Paraaortic lymph node (tissue), 1 donor: ENCODE measurements around a stretch of chr4.

GRCh38 chr4:183765023-183766054 is 106.2 kb downstream of the TRAPPC11 start:
- PRO-cap: no peak

DNA sequence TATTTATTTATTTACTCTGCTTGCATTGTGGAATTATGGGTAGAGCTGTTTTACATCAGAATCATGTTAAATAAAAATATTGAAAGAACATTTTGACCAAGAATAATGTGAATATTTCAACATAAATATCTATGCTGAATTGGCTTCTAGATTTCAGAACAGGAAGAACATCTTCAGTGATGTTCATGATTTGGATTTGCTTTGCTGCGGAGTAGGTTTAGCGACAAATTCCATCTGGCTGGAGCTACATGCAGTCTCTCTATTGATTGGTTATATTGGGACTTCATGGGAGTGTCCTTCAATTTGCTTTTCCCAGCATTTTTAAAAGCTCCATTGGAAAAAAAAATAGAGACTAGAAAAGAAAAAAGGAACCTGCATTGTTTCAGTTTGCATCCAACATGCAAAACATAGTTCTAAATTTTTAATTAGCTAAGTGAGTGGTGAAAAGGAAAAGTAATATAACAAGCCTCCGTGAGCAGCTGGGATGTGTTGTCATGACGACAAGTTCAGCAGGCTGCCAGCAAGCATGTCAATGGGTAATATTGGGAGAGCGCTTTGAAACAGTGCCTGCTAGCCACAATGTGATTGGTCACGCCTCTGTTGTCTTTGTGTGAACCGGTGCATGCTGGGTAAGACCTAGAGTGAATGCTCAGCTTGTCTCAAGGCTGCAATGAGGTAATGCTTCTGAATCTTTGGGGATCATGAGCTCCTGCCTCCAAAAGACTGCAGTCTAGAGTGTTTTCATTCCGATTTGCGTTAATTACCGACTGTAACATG is 54.7 kb downstream of the STOX2 start:
- PRO-cap: no peak

DNA sequence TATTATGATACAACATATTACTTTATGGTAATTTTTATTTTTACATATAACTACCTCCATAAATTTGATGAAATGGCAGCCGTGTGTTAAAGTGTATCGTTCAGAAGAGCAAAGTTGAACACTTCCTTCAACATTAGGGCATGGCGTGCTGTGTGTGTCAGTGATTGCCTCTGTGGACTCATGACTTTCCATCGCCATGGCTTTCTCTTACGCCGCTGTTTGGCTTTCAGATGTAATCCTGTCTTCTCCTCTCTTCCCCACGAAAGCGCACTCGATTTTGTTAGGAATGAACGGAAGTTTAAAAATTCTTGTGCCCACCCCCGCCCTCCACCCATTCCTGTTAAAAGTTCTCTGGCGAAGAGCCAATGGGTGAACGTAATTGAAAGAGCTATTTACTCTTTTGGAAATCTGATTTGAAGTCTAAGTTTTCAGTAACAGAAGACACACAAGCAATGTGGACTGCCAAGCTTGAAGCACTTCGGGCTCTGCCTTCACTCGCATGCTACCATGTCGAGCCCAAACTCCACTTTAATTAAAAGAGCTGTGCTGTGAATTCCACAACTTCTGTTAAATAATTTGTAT is 115.0 kb downstream of the STOX2 start:
- PRO-cap: no peak

DNA sequence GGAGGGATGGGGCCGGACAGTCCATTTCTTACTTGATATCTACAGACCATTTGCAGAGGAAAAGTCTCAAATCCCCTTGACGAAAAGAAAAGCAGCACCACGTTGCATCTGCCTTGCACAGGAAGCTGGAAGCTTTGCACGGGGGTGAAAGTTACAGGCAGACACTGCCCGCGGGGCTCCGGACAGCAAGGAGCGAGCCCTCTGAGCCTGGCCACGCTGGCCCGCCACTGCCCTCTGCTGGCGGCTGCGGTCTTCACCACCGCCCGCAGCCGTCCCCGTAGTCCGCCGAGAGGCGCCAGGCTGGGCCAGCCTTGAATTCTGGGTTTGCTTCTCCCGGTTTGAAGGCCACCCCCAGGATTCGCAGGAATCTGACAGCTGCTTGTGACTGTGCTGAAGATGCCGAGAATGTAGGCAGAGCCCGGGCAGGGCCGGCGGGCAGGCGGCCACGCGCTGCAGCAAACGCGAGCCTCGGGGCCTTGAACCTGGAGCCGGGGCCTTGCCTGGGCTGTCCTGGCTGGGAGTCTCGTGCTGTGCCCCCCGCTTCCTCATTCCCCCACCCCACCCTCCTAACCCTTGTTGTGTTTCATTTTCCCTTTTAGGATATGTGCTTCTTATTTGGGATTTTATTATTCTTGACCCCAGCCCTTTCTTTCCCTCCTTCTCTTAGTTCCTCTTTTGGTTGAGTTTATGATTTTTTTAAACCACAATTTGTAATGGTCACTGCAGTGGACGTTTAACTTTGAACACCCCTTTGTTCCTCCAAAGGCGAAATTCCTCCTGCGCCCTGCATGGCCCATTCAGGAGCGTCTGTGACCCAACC is 49.1 kb downstream of the ENPP6 start:
- PRO-cap: no peak

DNA sequence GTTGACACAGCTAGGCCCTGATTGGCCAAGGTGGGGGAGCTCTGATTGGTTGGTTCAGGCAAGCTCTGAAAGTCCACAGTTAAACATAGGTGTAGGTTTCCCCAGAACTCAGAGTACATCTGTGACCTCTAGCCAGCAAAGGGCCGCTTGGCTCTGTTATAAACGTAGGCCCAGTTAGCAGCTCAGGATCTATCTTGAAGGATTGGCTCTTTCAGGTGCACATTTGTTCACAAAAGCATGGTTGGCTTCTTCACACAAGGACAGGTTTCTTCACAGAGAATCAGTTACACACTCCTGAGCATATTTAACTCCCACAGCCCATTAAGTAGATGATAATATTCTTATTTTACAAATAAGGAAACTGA is 63.1 kb upstream of the ENPP6 start:
- PRO-cap: no peak

- PRO-cap: no peak
Observed at GRCh38 chr4:184397320-184397839, 77.0 kb downstream of the IRF2 start.

- PRO-cap: no peak
Observed at GRCh38 chr4:184401457-184402375, 72.6 kb downstream of the IRF2 start.

DNA sequence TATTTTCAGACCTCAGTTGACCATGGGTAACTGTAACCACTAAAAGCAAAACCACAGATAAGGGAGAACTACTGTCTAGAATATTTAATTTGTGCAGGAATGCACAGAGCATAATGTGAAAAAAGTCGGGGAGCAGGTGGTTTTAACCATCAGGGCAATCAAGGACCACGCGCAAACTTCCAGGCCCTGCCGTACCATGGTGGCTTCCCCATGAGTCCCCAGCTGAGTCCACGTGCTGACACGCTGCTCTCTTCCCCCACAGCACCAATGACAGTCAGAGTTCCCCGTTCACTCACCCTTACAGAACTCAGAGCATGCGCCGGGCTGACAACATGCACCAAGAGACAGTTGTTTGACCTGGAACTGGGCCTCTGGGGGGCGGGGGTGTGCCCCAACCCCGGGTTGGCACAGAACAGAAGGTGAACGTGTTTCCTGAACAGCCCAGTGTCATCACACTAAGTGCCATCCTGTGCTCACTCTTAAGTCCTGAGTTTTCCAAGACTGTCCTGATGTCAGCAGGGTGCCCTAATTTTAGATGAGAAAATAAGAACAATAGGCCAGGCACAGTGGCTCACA is 29.4 kb downstream of the IRF2 start:
- PRO-cap: unidirectional peak, minus-strand start at position 269 of the sequence

- PRO-cap: bidirectional peak, plus-strand start at chr4:184453704, minus-strand start at chr4:184453646
Observed at GRCh38 chr4:184453418-184454094, 20.8 kb downstream of the IRF2 start.

- PRO-cap: no peak
Observed at GRCh38 chr4:184541717-184542393, 67.5 kb upstream of the IRF2 start.

DNA sequence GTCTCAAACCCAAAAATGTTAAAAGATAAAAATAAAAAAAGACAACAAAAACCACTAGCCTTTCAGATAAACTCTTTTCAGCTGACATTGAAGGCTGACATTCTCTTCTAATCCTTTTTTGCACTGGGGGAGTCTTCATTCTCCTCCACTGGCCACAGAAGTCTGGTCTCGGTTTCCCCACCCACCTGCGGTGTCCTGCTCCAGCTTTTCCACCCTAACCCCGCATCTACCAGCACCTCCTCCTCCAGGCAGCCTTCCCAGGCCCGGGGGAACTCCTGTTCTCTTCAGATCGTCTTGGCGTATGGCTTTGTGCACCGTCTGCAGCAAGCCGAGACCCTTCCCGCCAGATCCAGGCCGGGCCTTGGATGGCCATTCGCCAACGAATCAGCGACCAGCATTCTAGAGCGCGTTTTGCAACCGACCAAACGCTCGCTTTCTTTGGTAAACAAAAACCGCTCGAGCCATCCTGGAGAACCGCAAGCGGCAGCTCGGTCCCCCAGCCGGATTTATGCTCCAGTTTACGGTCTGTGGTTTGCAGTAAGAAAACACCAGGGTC is 756 bp downstream of the CENPU start:
- PRO-cap: no peak

DNA sequence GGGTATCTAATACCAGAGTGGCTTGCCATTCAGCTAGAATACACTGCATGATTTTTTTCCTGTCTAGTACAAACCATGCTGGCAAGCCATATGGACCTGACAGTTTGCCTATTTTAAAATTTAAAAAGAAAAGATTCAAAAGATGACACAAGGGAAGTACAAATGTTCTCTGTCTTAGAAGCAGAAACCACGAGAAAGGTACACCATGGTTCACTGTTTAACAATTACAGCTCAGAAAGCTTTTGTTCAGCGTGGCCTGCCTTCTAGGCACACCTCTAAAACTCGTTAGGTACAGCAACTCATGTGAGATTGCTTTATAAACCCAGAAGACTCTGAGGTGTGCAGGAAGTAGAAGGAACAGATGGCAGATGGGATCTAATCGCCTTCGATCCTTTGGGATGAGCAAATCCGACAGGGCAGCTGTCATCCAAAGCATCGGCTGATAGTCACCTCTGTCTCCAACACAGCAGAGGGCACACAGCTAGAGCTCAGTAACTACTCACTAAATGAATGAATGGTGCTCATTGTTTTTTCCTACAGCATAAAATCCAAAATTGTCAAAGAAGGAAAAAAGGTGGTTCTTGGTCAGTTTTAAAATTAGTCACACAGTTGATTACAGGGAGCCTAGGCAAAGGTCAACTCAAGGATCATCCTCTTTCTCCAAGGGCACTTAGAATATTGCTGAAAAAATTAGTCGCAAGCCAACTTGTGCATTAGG is 35.5 kb upstream of the CENPU start:
- PRO-cap: no peak

- PRO-cap: no peak
Observed at GRCh38 chr4:184775442-184776295, 41.8 kb upstream of the CENPU start.

- PRO-cap: no peak
Observed at GRCh38 chr4:184782052-184782697, 43.6 kb downstream of the ACSL1 start.

DNA sequence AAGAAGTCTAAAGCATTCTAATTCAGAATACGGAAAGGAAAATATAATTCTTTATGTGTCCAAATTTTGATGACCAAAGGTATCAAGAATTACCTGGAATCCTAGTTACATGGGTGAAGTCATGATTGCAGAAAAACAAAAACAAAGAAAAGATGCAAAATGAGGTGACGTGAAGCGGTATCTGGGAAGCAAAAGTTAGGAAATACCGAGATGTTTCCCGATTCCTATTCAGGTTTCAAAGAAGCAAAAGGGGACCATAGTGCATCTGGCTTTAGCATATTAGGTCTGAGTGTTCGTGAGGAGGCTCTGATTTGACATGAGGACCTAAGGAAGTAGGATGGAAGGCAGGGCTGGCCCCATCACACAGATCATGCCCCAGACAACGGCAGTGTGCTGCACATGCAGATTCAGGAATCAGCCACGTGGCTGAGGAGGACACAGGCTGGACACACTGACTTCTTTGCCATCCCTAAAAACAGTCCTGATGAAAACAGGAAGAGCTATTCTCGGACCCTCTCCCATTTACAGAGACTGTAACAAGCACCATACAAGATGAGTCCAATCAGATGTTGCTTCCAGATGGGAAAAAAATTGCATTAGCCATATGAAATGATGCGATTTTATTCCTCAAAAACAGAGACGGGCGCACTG is 41.3 kb downstream of the ACSL1 start:
- PRO-cap: no peak

DNA sequence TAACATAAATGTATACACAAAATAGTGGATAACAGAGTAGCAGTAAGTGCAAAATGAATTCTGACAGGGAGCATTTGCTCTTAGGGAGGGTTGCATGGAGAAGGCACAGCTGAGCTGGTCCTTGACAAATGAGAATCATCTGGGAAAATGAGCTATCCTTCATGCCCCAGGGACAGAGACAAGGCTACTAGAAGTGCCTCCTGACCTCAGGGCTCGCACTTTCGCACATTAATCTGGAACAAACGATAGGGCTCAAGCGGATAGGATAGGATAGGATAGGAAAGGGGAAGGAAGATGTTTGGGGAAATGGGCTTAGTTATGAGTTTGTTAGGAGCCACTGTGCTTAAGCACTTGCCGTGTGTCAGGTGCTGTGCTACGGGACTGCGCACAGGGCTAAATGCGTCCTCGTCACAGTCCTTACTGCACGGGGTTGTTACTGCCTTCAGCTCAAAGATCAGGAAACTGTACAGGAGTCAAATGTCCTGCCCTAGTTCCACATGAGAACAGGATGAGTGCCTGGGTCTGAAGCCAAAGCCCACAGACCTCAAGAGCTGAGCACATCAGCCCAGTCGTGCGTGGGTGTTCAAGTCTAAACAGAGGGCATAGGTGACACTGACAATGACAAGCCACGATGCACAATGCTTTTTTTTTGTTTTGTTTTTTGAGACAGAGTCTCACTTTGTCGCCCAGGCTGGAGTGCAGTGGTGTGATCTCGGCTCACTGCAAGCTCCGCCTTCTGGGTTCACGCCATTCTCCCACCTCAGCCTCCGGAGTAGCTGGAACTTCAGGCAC is 15.1 kb downstream of the ACSL1 start:
- PRO-cap: no peak

- PRO-cap: no peak
Observed at GRCh38 chr4:184843782-184844605, 18.2 kb upstream of the ACSL1 start.

- PRO-cap: no peak
Observed at GRCh38 chr4:184898755-184899181, 73.0 kb upstream of the ACSL1 start.

GRCh38 chr4:184899182-184900043 is 73.6 kb upstream of the ACSL1 start:
- PRO-cap: no peak

GRCh38 chr4:185119781-185120413 is 23.2 kb upstream of the SLC25A4 start:
- PRO-cap: no peak